Measurements from ENCODE around the gene ELFN1.

- RRBS: 21% methylated on average over 12 of the region's 35 CpGs
CAGE:
- cytosol, long polyA plus RNA: no peak
- long polyA plus RNA: no peak
- nucleus, long polyA plus RNA: no peak
Observed at GRCh38 chr7:1554897-1555706, 903 bp downstream of the TMEM184A start.

DNA sequence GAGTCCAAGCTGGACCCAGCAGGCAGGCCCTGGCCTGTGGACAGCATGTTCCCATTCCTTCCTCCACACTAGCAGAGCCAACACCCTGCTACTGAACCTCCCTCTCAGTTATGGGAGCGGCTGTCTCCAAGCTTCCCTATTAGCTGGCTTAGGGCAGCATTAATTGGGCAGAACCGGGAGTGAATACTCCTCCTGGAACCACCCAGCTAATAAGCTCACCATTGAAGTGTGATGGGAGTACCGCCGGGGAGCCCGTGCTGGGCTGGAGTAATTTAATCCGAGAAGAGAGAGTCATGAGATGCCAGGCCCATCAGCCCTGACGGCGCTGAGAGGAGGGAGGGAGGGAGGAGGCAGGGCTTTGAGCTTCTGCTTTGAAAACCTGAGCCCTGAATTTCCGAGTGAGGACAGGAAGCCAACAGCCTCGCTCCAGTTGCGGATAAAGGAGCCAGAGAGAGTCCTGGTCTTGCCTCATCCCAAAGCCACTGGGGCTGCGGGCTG lies 31.8 kb upstream of the ELFN1 start:
- RRBS: 83% methylated on average over 2 of the region's 12 CpGs
CAGE:
- cytosol, long polyA plus RNA: no peak
- long polyA plus RNA: no peak
- nucleus, long polyA plus RNA: no peak

GRCh38 chr7:1669473-1670401 lies at the start of gene ELFN1:
ELFN1 (plus strand) TSS chr7:1670277.
- RRBS: 9% methylated on average over 41 of the region's 79 CpGs
CAGE:
- cytosol, long polyA plus RNA: no peak
- long polyA plus RNA: no peak
- nucleus, long polyA plus RNA: no peak

GRCh38 chr7:1850519-1851093 lies 180.5 kb downstream of the ELFN1 start:
- RRBS: 96% methylated on average over 5 of the region's 23 CpGs
CAGE:
- cytosol, long polyA plus RNA: no peak
- long polyA plus RNA: no peak
- nucleus, long polyA plus RNA: no peak

- RRBS: 98% methylated on average over 4 of the region's 28 CpGs
CAGE:
- cytosol, long polyA plus RNA: no peak
- long polyA plus RNA: no peak
- nucleus, long polyA plus RNA: no peak
Observed at GRCh38 chr7:1853262-1853995, 183.4 kb downstream of the ELFN1 start.

- RRBS: no CpG with 5 or more reads among the region's 17 CpGs
CAGE:
- cytosol, long polyA plus RNA: no peak
- long polyA plus RNA: no peak
- nucleus, long polyA plus RNA: no peak
Observed at GRCh38 chr7:1861676-1862190, 191.7 kb downstream of the ELFN1 start.

DNA sequence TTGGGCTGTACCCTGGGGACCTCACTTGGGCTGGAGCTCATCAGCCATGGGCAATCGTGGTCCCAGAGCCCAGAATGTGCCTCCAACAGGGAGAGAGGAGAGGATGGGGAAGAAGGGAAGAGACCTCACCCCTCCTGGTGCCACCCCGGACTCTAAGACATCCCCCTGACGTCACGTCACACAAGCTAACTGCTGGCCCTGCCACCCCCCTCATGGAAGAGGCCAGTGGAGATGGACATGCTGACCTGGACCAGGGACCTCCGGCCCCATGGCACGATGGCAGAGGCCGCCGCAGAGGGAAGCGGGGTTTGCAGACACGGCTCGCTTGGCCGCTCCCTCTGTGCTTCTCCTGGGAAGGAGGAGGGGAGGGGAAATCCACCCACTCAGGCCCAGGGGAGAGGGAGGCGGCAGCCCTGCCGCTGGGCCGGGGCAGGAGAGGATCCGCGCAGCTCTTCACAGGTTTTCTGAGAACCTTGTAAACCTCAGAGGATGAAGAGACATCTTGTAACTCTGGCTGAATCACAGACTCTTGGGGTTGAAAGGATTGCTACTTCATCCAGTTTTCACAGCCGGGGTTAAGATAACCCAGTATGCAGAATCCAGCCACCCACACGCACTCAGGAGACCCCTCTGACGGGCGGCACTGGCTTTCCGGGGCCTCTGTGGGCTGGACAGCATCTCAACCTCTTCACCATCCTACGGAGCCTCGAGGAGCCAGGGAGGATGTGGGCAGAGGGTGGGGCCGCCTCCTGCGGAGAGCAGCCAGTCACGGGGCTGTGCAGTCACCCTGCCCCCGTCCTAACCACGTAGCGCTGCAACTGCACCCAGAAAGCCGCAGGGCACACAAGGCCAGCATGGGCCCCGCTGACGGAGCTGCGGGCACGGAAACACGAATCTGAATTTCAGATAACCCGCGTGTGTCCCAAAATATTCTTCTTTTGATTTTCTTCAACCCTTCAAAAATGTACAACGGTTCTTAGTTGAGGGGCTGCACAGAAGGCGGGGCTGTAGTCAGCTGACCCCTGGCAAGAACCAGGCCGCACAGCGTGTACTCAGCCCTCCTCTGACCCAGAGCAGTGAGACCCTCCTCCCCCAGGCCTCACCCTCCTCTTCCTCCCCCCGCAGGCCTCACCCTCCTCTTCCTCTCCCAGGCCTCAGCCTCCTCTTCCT lies 270.2 kb downstream of the ELFN1 start:
- RRBS: 98% methylated on average over 8 of the region's 43 CpGs
CAGE:
- cytosol, long polyA plus RNA: no peak
- long polyA plus RNA: no peak
- nucleus, long polyA plus RNA: no peak

GRCh38 chr7:2019342-2020495 lies 213.0 kb downstream of the MAD1L1 start:
- RRBS: 88% methylated on average over 13 of the region's 61 CpGs
CAGE:
- cytosol, long polyA plus RNA: no peak
- long polyA plus RNA: no peak
- nucleus, long polyA plus RNA: no peak

DNA sequence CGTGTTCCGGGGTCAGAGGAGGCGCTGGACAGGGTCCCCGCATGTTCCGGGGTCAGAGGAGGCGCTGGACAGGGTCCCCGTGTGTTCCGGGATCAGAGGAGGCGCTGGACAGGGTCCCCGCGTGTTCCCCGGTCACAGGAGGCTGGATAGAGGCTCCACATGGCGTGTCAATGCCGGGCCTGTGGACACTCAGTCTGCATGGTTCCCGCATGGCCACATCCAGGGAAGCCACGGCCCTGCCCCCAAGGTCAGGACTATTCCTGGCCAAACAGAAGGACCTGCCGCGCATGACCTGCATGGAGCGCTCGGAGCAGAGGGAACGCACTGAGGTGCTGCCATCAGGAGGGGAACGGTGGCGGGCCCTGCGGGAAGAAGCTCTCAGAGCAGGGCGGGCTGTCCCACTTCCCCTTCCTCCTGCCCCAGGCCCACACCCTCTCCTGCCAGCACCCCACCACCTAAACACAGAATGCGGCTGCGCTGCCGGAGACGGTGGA lies 117.2 kb downstream of the MAD1L1 start:
- RRBS: 97% methylated on average over 4 of the region's 29 CpGs
CAGE:
- cytosol, long polyA plus RNA: no peak
- long polyA plus RNA: no peak
- nucleus, long polyA plus RNA: no peak

DNA sequence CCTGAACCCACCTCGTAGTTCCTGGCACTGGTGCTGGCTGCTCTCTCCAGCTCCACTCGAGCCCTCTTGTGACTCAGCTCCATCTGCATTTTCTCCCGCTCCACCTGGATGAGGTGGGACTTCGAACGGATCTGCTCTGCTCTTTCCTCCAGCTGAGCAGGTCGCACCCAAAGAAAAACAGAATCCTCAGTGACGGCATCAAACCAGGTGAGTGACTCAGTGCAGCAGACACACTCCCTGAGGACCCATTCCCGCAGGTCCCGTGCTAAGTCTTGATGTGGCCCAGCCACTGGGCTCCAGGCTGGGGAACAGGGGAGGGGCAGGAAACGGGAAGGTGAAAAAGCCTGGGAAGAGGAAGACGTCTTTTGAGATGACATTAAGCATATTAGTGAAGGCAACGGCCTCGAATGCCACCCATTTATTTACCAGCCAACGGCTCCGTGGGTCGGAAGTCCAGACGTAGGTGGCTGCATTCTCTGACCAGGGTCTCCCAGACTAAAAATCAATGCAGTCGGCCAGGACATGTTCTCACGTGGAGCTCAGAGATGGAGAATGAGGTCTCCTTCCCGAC lies 7.3 kb downstream of the MAD1L1 start:
- RRBS: no CpG with 5 or more reads among the region's 20 CpGs
CAGE:
- cytosol, long polyA plus RNA: no peak
- long polyA plus RNA: no peak
- nucleus, long polyA plus RNA: no peak

- RRBS: 1% methylated on average over 8 of the region's 51 CpGs
CAGE:
- cytosol, long polyA plus RNA: no peak
- long polyA plus RNA: no peak
- nucleus, long polyA plus RNA: no peak
Observed at GRCh38 chr7:2353843-2354677, 567 bp upstream of the EIF3B start.

GRCh38 chr7:2378330-2378943 lies 23.8 kb downstream of the EIF3B start:
- RRBS: no CpG with 5 or more reads among the region's 15 CpGs
CAGE:
- cytosol, long polyA plus RNA: no peak
- long polyA plus RNA: no peak
- nucleus, long polyA plus RNA: no peak

DNA sequence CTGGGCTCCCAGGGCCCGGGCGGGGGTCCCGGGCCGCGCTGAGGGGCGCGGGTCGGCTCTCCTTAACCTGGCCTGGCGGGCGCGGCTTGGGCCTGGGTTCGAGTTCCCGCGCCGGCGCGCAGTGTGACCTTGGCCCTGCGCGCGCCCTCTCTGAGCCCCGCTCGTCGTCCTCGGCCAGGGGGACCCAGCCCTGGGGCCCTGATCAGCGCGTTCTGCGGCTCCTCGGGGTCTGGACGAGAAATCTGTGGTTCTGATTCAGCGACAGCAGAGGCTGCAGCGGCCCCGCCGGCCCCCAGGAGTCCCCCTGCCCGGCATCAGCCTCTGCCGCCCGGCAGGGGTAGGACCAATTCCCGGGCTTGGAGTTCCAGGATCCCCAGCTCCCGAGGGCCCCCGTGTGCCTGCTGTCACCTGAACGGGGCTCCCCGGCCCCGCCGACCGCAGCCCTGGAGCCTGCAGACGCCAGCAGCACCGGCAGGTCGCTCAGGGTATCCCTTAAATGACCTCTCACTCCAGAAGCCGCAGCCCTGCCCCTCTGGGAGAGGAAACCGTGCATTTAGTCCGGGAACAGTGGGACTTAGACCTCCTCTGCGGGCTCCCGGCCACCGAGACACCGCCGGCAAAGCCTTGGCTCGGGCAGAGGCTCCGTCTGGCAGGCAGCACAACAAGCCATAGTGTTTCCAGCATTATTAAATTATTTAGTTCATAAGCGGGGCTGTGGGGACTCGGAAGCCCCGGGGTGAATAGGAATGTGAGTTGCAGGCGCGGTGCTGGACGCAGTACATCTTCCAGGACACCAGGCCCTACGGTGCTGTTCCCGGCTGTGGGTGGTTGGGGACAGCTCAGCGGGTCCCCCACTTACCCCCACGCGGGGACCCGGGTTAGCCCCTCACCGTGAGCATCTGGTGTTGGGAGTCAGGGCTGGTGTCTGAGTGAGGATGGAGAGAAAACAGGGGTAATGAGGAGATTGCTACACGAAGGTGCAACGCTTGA lies 616 bp downstream of the CHST12 start:
- RRBS: 4% methylated on average over 40 of the region's 72 CpGs
CAGE:
- cytosol, long polyA plus RNA: no peak
- long polyA plus RNA: no peak
- nucleus, long polyA plus RNA: no peak

GRCh38 chr7:2451848-2452458 lies 24.2 kb downstream of the GRIFIN start:
- RRBS: 100% methylated on average over 1 of the region's 19 CpGs
CAGE:
- cytosol, long polyA plus RNA: no peak
- long polyA plus RNA: no peak
- nucleus, long polyA plus RNA: no peak

DNA sequence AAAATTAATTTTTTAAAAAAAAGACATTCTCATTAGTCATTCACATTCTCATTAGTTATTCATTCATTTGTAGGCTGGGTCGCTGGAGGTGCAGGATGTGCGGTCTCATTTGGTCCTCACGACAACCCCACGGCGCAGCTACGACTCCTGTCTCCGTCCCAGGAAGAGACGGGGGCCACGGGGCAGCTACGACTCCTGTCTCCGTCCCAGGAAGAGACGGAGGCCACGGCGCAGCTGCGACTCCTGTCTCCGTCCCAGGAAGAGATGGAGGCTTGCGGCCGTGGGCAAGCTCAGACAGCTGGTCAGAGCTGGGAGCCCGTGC lies 8.6 kb downstream of the BRAT1 start:
- RRBS: no CpG with 5 or more reads among the region's 19 CpGs
CAGE:
- cytosol, long polyA plus RNA: no peak
- long polyA plus RNA: no peak
- nucleus, long polyA plus RNA: no peak

DNA sequence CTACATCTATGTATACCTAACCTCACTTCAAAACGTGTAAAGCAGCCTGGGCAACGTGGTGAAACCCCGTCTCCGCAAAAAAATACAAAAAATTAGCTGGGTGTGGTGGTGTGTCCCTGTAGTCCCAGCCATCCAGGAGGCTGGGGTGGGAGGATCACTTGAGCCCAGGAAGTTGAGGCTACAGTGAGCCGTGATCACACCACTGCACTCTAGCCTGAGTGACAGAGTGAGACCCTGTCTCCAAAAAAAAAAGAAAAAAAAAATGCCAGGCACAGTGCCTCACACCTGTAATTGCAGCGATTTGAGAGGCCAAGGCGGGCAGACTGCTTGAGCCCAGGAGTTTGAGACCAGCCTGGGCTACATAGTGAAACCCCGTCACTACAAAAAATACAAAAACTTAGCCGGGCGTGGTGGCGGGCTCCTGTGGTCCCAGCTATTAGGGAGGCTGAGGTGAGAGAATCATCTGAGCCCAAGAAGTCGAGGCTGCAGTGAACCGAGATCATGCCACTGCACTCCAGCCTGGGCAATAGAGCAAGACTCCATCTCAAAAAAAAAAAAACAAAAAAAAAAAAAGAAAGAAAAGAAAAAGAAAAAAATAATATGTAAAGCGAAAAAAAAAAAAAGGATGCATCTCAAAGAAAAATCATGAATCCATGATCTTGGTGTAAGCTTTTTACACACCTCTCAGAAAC lies 5.3 kb downstream of the BRAT1 start:
- RRBS: no CpG with 5 or more reads among the region's 14 CpGs
CAGE:
- cytosol, long polyA plus RNA: no peak
- long polyA plus RNA: no peak
- nucleus, long polyA plus RNA: no peak

DNA sequence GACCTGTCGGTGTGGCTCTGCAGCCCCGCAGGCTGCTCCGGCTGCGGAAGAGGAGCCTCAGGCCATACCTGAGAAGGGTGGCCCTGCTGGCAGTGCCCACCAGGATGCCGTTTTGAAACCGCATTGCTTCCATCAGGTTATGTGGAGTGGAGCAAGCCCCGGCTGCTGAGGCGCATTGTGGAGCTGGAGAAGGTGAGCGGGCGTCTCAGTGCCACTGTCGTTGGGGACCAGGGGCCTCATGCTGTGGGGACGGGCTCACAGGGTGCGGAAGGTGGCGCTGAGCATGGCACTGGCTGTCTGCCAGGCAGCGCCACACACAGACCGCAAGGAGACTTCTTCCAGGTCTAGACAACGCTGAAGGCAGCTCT lies 28.9 kb downstream of the IQCE start:
- RRBS: no CpG with 5 or more reads among the region's 17 CpGs
CAGE:
- cytosol, long polyA plus RNA: no peak
- long polyA plus RNA: no peak
- nucleus, long polyA plus RNA: no peak

DNA sequence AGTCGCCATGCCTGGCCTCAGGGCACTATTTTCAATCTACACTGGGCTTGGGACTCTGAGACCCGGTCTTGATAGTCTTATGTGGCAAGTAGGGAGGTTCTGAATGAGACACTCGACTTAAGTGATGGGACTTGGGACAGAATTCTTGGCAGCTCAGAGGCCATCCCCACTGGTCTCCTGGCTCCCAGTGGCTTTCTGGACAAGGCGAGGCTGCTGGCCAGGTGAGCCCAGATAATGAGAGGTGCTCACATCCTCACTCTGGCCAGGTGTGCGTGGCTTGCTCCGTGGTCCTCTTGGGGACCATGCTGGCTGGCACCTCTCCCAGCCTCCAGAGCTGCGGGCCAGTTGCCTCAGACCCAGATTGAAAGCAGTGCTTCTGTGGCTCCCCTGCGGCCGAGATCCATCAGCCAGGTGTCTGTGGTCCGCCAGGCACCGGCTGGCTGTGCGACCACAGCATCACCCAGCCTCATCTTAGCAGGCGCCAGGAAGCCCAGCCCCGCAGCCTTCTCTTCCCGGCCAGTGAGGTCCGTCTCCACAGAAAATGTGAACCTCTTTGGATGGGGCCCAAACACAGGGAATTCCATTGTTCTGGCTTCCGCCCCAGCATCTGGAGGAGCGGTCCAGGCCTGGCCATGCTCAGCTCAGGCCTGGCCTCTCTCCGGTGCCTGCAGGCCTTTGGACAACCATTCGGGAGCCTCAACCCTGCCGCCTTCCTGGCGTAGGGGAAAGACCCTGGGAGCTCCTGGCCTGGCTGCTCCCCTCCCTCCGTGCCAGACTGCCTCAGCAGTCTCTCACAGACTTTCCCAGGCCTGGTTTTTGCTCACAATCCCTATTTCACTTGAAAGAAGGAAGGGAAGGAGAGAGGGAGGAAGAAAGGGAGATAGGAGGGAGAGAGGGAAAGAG lies 5.2 kb upstream of the TTYH3 start:
- RRBS: 58% methylated on average over 5 of the region's 23 CpGs
CAGE:
- cytosol, long polyA plus RNA: no peak
- long polyA plus RNA: no peak
- nucleus, long polyA plus RNA: no peak

DNA sequence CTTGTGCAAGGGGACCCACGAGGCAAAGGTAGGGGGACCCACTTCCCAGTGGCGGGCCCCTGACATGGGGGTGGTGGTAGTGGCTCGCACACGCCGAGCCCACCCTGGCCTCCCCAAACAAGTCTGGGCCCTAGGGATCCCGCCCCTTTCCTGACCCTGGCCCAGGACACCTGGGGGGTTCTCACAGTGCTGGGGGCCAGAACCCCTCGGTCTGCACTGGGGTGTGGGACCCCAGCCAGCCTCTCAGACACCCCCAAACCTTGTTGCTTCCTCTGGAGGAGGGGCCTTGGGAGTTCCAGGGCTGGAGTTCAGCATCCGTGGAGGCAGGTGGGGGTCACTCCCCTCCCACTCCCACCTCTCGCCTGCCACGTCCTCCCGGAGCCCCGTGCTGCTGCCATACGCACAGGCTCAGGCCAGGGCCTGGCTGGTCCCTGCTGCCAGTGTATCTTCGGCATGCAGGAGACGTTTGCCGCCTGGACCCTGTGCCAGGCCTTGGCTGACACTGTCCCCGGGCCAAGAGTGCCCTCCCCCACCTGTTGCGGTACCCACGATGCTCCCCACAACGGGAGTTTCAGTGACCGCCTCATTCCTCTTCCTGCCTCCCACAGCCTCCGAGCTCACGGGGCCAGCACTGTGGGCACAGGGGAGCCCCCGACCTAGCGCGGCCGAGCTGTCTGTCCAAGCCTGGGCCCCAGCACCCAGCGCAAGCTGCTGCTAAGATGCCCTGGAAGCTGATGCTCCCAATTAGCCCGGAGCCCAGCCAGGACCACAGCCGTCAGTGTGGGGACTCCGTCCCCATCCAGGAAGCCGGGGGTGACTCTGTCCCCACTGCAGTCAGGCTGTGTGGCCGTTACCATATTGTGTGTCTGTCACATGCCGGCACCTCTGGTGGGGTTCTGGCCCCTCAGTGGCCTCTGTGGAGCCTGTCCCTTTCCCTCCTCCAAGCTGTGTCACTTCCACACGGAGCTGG lies 7.4 kb downstream of the TTYH3 start:
- RRBS: 97% methylated on average over 6 of the region's 35 CpGs
CAGE:
- cytosol, long polyA plus RNA: no peak
- long polyA plus RNA: no peak
- nucleus, long polyA plus RNA: no peak

DNA sequence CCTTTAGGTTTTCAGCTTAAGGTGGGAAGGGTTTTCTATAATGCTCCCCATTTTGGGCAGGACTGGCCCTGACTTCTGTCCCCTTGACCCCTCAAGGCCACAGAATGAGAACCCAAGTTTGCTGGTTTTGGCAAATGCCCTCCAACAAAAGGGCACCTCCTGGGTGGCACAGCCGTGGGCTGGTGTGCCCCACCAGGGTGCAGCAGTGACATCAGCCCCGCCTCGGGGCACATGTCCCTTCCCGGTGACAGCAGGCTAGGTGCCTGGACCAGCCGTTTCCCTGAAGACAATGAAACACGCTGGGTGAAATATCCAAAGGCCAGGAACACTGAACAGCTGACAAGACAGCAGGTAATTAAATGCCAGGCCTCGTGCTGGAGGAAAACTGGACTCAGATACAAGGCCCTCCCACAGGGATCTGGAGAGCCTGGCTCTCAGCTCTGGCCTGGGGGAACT lies 11.5 kb upstream of the AMZ1 start:
- RRBS: no CpG with 5 or more reads among the region's 7 CpGs
CAGE:
- cytosol, long polyA plus RNA: no peak
- long polyA plus RNA: no peak
- nucleus, long polyA plus RNA: no peak